Right atrium auricular region (tissue), 2 donors: ENCODE measurements around a stretch of chr4.

GRCh38 chr4:8271223-8271552 is 1.6 kb downstream of the HTRA3 start:
- PRO-cap: no peak
- RAMPAGE, long total RNA, 2 experiments: no peak in any of the 2 experiments

DNA sequence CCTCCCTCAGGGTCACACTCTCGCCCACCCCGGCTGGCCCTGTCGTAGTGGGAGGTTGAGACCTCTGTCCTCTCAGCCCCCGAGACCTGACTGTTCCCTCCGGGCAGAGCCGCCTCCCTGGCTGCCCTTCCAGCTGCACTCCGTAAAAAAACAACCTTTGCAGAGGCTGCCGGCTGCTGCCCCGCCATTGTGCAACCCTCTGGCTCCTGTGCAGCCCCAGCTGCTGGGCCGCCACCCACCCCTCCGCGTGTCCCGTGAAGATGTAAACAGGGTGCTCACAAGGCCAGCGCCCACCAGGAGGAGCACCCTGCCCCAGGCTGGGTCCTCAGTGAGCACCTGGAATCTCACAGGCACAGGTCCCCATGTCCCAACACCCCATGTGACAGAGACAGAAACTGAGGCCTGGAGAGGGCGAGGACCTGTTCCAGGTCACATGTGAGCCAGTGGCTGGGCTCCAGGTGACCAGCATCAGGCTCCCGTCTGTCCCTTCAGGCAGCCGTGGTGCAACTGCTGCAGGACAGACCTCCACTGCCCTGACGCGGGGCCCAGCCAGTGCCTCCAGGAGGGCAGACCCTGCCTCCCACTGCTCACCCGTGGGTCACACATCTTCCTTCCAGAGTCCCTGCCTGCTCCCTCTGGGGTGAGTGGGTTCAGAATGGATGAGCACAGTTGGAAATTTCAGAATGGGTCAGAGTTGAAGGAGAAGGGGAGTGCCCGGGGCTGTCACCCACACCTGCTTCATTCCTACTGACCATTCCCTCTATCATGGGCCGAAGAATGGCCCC is 39.8 kb downstream of the HTRA3 start:
- PRO-cap: bidirectional peak, plus-strand start at position 265 of the sequence, minus-strand start at position 141 of the sequence
- RAMPAGE, long total RNA, 2 experiments: no peak in any of the 2 experiments

- PRO-cap: unidirectional peak, minus-strand start at chr4:8341829
- RAMPAGE, long total RNA, 2 experiments: no peak in any of the 2 experiments
These were observed 72.1 kb downstream of the HTRA3 start for GRCh38 chr4:8341713-8342066.

DNA sequence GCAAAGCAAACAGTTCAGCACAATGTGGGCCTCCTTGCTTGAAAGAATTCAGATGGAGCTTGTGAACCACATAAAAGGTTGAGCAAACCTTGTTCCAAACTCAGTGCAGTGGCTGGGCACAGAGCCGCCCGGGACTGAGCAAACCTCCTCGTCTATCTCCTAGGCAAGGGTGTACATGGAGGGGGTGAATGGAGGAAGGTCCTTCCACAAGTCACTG is 82.4 kb downstream of the HTRA3 start:
- PRO-cap: no peak
- RAMPAGE, long total RNA, 2 experiments: no peak in any of the 2 experiments

- PRO-cap: no peak
- RAMPAGE, long total RNA, 2 experiments: no peak in any of the 2 experiments
These were observed 48.6 kb downstream of the ACOX3 start for GRCh38 chr4:8391777-8392554.

DNA sequence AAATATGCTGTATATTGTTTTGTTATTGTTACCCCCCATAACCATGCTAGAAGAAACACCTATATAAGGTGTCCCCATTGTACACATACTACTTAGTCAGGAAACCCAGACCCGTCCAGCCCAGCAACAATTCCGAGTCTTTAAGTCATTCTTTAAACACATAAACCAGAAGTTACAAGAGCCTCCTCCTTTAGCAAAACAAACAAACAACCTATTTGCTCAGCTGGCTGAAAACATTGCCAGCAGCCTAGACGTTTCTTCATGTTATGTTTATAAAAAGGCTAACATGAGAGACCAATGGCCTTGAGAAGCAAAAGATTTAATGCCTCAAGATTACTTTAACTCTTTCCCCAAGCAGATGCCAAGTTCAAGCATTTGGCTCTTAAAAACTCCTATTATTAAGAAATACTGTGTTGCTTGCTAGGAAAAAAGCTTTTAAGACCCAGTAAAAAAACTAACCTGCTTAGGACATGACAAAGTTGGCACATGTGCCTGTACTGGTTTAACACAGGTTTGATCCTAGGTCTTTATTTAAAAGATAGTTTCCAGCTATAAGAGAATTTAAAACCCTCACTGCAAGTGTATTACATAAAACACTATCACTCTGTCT is 1.3 kb downstream of the ACOX3 start:
- PRO-cap: no peak
- RAMPAGE, long total RNA, 2 experiments: no peak in any of the 2 experiments

- PRO-cap: no peak
- RAMPAGE, long total RNA, 2 experiments: no peak in any of the 2 experiments
These were observed 30.0 kb downstream of the TRMT44 start for GRCh38 chr4:8470426-8471211.

DNA sequence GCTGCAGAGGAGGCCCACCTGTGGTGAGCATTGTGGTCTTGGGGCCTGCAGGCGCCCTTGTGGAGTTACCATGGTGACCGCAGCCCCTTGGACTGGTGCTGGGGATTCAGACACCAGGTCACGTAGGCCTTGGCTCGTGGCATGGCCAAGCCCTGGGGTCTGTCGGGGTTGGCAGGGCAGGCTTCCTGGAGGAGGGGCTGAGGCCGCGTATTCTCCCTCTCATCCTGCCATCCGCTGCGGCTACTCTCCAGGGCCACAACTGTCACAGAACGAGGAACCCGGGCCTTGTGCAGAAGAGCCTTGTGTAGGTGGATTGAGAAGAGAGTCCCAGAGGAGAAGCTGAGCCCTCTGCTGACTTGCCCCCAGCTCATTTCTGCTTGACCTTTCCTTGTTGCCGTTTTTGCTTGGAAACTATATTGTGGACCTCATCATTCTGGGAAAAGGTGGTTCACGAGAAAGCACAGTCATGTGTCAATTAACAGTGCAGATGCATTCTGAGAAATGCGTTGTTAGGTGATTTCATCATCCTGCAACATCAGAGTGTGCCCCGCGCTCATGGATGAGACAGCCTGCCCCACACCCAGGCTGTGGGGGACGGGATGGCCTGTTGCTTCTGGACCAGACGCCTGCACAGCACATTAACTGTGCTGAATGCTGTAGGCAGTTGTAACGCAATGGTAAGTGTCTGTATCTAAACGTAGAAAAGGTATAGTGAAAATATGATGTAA is 38.4 kb downstream of the TRMT44 start:
- PRO-cap: no peak
- RAMPAGE, long total RNA, 2 experiments: no peak in any of the 2 experiments

GRCh38 chr4:8956178-8956597 is 84.5 kb upstream of the HMX1 start:
- PRO-cap: no peak
- RAMPAGE, long total RNA, 2 experiments: no peak in any of the 2 experiments

DNA sequence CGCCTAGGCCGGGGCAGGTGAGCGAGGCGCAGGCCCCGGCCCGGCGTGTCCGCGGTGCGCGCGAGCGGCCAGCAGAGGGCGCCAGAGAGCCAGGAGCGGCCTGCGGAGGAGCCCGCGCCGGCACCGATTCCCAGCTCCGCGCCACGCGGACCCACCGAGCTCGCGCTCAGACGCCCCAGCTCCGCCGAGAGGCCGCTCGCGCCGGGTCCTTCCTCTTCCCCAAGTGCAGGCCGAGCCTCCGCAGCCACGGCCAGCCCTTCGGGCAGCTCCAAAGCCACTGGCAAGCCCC is 128.9 kb upstream of the HMX1 start:
- PRO-cap: no peak
- RAMPAGE, long total RNA, 2 experiments: no peak in any of the 2 experiments

- PRO-cap: unidirectional peak, minus-strand start at chr4:9990009
- RAMPAGE, long total RNA, 2 experiments: no peak in any of the 2 experiments
These were observed 31.5 kb downstream of the SLC2A9 start for GRCh38 chr4:9989832-9990257.

DNA sequence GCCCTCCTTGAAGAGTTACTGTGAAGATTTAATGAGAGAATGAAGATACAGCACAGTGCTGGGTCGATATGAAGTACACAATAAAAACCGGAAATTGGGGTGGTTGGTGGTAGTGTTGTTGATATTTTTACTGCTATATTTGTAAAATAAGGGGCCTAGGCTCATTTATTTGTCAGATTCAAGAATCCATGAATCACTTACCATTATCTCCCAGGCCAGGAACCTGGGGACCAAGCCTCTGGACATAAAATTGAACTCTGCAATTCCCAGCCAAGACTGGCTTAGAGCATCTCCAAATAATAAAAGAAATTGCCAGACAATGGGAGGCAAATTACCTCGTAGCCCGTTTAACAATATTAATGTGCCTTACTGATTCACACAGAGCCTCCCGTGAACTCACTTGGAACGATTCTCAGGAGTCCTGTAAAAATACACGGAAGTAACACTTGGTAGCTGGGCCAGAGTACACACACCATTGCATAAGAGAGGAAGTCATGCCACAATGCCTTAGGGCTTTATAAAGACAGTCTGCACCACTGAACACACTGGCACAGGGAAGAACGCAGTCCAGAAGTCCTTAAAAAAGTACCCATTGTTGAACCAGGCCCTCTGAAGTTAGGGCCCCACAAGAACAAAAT is 15.2 kb downstream of the SLC2A9 start:
- PRO-cap: bidirectional peak, plus-strand start at position 536 of the sequence, minus-strand start at position 413 of the sequence
- RAMPAGE, long total RNA, 2 experiments: no peak in any of the 2 experiments

DNA sequence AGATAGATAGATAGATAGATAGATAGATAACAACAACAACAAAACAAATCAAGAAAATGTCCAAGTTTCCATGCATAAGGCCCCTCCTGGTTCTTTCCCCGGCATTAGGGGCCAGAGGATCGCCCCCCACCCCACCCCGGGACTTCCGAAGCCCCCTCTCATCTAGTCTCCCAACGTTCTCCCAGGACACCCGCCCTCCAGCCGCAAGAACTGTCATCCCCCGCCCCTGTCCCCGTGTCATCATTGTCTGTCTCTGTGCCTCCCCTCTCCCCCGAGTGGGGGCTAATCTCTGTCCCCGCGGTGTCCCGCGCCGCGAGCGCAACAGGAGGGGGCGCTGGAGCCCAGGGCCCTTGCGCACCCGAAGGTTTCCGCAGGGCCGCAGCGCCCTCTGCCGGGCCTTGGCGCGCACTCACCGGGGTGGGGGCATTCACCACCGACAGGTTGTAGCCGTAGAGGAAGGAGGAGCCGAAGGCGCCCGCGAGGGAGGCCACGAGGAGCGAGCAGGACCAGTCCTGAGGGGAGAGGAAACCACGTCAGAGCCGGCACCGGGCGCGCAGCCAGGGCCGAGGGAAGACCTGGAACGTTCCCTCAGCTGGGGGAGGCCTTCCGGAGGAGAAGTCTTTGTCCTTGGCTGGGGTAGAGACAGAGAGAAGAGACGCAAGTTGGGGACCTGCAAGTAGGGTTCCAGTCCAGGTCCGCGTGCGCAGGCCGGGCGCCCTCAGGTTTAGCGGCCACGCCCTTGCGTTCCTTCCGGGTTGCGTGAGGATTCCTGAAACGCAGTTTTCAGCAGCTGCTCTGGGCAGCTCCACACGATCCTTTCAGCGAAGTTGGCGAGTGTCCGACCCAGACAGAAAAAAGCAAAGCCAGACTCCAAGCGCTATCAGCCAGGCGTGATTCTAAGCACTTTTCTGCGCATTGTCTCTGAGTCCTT is 2.5 kb downstream of the SLC2A9 start:
- PRO-cap: bidirectional peak, plus-strand start at position 545 of the sequence, minus-strand start at position 277 of the sequence; unidirectional peak, plus-strand start at position 779 of the sequence
- RAMPAGE, long total RNA, 2 experiments: start-site peak on the minus strand in 2 of 2 experiments, centred at positions 701 to 771 of the sequence, 5 to 14 reads per replicate

- PRO-cap: bidirectional peak, plus-strand start at chr4:10029195, minus-strand start at chr4:10029060
- RAMPAGE, long total RNA, 2 experiments: no peak in any of the 2 experiments
These were observed 7.6 kb upstream of the SLC2A9 start for GRCh38 chr4:10028757-10029380.

GRCh38 chr4:10054253-10055035 is 33.1 kb upstream of the SLC2A9 start:
- PRO-cap: unidirectional peak, plus-strand start at chr4:10054682
- RAMPAGE, long total RNA, 2 experiments: no peak in any of the 2 experiments

DNA sequence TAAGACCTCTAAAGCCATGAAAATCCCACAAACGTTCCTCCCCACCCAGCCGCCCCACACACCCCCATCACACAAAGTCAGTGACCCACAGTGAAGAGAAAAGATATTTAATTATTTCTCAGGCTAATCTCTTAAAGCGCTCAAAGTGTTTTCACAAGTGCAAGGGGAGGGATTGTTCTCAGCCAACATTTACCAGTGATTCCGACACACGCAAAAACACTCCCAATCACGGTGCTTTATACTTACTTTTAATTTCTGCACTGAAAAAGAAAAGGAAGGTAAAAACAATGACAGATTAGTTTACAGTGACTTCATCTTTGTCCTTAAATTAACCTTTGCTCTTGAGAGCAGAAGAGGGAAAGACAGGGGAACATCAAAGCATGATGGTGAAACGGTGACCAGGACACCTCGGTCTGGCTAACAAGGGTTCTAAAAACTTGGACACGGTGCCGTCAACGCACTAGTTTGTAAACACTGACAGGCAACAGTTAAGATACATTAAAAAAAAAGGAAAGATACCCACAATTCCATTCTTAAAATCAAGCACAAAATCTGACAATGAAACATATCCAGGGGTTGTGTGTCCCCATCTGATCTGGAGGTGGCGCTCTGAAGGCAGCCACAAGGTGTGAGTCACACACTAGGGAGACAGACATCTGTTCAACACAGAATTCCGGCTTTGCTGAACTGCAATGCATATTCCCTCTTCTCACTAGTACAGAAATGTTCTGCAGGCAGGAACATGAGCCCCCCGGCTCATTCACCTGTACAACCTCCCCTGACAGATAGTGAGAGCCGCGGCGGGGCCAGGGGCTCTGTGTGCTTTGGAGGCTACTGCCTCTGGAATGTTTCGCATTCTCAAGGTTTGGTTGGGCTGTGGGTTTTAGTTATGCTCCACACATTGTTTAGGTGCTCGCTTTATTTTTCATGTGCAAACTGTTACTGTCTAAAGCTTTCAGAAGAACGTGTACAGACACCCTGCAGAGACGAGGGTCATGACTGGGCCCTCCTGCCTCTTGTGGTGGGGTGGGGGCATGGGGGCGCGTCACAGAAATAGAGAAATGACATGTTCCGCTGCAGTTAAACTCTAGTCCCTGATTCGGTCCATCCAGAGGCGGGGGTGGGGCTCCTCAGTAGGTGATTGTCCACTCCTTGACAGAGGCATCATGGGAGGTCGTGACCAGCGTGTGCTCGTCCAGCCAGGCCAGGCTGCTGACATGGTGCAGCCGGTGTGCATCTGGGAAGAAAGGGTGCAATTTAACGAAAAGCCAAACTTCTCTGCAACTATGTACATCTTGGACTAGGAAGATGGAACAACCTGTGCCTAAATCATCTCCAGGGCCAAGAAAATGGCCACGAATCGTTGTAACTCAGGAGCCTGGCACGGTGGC is 41.9 kb downstream of the WDR1 start:
- PRO-cap: no peak
- RAMPAGE, long total RNA, 2 experiments: no peak in any of the 2 experiments

- PRO-cap: no peak
- RAMPAGE, long total RNA, 2 experiments: no peak in any of the 2 experiments
These were observed 29.8 kb downstream of the WDR1 start for GRCh38 chr4:10086900-10087137.

- PRO-cap: bidirectional peak, plus-strand start at chr4:10092889, minus-strand start at chr4:10092499
- RAMPAGE, long total RNA, 2 experiments: no peak in any of the 2 experiments
These were observed 24.0 kb downstream of the WDR1 start for GRCh38 chr4:10092220-10093360.

DNA sequence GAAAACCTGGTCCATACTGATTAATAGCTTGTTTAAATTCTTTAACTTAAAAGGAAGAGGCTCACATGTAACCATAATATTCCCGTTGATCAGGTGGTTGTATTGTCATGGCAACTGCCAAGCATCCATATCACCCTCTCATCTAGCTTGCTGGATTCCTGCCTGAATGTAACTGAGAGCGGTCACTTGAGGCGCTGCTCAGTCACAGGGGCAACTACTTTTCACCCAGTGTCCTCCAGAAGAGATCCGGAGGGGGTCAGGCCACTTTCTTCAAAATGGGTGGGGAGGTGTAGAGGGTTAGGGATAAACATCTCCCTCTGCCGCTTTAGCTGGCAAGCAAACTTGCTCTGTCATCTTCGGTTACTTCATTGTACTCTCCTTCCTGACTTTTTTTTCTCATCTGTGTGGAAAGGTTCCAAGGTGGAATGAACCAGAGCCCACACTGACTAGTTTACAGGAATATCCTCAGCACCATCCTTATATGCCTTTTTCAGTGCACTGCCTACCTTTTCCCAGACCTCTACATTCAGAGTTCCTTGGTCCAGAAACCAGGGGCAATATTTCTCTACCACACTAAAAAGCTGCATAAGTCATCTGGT is 56.8 kb upstream of the WDR1 start:
- PRO-cap: no peak
- RAMPAGE, long total RNA, 2 experiments: no peak in any of the 2 experiments

- PRO-cap: no peak
- RAMPAGE, long total RNA, 2 experiments: no peak in any of the 2 experiments
These were observed 69.1 kb upstream of the WDR1 start for GRCh38 chr4:10185255-10186446.